SK-N-DZ (cell line): ENCODE measurements around the genes IL1RAP and MB21D2.

RAMPAGE:
- cytosol, long total RNA, result no peak
- nucleus, long total RNA, result no peak
Observed at GRCh38 chr3:189791847-189792453, 160.8 kb downstream of the TP63 start.

DNA sequence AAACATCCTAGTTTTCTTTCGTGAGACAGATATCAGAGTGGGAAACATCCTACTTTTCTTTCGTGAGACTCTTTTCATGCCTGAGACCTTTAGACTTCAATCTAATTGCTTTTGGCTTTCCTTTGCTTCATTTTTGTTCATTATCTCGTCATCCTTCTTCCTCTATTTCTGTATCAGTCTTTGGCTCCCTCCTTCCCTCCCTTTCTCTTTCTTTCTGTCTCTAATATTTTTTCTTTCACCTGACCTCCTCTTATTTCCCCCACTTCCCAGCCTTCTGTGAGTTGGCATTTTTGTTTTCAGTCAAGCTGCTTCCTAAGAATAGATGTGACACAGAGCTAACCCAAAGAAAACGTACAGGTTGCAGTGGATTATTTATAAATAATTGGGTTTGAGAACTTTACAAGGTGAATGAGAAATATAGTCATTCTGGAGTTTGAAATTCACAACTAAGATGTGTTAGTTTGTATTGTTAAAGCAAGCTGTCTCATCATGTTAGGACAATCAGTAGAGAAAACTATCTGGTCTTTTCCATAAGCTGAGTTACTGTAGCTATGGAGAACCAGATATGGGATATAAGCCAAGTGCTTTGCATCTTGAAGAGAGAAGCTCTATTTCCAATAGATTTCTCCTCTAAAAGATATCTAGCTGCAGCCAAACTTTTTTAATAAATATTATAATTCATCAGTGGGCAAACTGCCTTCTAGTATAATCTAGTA is 11.4 kb downstream of the P3H2 start:
RAMPAGE:
- cytosol, long total RNA, result no peak
- nucleus, long total RNA, result no peak

DNA sequence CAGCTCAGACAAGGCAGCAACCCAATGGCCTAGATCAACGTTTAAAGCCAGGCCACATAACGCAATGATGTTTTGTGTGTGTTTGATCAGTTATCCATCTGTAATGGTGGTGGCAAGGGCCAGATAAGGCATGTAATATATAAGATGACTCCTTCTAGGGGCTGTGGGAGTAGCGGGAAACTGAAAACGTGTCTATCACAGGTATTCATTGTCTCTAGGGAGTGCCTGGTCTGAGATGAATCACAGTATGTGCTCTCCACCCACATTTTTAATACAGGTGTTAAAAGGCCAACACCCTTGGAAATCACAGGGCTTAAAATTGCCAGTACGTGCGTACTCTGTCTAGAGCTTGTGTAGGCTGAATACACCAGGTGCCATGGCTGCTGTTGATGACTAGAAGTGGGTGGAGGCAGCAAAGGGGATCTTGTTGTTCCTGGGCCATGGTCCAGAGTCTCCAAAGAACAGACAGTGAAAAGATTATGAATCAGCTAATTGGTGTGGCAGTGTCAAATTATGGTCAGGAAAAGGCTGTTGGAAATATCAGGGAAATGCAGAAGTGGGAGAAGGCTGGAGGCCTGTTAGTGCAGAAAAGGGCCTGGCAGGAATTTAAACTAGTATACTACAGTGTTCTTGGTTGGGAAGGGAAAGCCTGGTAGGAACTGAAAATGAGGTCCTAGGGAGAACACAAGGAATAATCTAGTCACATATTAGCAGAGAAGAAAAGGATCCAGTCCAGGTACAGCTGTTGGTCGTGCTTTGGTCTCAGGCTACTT is 35.1 kb upstream of the P3H2 start:
RAMPAGE:
- cytosol, long total RNA, result no peak
- nucleus, long total RNA, result no peak

DNA sequence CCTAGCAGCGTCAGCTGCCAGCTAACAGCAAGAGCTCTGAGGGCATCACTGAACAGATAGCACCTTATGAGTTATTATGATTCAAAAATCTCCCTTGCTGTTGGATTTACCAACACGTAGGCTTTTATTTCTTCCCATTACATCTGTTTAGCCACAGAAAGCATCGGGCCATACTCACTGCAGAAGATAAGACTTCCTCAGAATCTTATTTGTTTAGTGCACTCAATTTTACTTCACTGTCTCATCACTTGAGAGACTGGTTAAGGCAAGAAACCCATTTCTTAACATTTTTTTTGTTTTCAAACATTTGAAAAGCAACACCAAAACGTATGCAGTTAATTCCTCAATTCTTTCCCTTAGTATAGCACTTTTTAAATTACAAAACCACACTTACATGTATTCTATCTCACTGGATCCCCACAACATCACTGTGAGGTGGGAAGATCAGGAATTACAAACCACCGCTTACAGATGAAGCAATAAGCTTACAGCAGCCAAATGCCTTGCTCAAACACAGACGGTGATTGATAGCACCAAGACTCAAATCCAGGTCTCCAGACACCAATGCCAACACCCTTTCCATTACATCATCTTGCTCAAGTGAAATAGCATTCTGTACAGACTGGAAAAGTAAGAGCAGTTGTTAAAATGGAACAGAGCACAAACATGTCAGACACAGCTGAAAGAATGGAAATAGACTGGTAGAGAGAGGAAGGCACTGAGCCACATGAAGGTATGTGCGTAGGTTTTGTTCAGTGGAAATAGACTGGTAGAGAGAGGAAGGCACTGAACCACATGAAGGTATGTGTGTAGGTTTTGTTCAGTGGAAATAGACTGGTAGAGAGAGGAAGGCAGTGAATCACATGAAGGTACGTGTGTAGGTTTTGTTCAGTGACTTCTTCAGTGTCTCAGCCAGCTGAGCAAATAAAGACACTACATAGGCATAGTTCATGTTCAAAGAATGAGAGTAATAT is 15.9 kb downstream of the CLDN1 start:
RAMPAGE:
- cytosol, long total RNA, result no peak
- nucleus, long total RNA, result no peak

GRCh38 chr3:190308065-190308558 is 14.1 kb downstream of the CLDN1 start:
RAMPAGE:
- cytosol, long total RNA, result no peak
- nucleus, long total RNA, result no peak

DNA sequence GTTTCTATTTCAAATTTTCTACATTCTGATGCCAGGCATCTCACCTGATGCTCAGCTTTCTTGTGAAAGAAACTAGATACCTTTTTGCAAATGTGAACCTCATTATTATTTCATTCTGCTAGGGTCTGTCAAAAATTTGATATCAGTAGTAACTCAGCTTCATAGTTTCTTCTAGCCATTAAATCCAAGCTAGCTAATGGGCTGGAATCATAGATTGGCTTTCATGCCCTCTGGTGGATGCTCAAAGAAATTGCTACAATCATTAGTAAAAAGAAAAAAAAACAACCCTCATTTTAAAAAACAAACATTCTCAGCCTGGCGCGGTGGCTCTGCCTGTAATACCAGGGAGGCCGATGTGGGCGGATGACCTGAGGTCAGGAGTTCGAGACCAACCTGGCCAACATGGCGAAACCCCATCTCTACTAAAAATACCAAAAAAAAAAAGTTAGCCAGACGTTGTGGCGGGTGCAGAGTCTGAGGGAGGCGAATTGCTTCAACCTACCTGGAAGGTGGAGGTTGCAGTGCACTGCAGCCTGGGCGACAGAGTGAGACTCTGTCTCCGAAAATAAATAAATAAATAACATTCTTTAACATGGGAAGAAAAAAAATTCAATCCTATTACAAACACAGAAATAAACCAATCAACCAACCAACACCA is 25.2 kb downstream of the TMEM207 start:
RAMPAGE:
- cytosol, long total RNA, result no peak
- nucleus, long total RNA, result no peak

DNA sequence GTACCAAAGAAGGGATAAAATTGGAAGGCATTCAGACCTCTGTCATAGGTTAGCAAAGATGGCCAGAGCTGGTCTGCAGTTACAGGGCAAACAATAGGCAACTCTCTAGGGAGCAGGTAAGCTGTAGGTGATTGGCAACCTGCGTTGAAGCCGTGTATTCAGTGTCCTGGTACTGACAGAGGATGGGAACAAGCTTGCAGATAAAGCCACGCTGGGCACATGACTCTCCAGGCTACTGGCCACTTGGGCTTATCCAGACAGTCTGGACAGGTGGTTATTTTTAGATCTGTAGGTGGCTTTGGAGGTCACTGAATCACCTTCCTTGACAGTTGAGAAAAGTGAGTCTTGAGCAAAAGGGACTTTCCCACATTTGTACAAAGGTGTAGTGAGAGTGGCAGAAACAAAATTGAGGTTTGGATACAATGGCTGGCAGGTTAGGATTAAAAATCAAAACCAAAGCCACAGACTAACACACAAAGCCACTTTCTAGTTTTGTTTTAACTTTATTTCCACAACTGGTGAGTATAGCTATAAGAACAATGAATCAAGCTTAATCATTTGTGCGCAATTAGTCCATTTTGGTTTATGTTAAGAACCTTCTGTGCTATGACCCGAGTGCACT is 22.3 kb upstream of the IL1RAP start:
RAMPAGE:
- cytosol, long total RNA, result no peak
- nucleus, long total RNA, result no peak

GRCh38 chr3:190513338-190514306 is at the start of gene IL1RAP:
TSS of gene IL1RAP (plus strand) at chr3:190514085.
RAMPAGE:
- cytosol, long total RNA, result no peak
- nucleus, long total RNA, result no peak

RAMPAGE:
- cytosol, long total RNA, result no peak
- nucleus, long total RNA, result no peak
Observed at GRCh38 chr3:190533258-190534005, 19.5 kb downstream of the IL1RAP start.

RAMPAGE:
- cytosol, long total RNA, result no peak
- nucleus, long total RNA, result no peak
Observed at GRCh38 chr3:190964800-190965786, 102.6 kb upstream of the GMNC start.

DNA sequence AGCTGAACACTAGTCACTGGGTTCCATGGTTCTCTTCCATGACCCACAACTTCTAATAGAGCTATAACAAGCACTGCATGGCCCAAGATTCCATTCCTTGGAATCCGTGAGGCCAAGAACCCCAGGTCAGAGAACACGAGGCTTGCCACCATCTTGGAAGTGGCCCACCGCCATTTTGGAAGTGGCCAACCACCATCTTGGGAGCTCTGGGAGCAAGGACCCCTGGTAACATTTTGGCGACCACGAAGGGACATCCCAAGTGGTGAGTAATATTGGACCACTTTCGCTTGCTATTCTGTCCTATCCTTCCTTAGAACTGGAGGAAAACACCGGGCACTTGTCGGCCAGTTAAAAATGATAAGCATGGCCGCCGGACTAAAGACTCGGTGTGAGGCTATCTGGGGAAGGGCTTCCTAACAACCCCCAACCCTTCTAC is 198.1 kb downstream of the PYDC2 start:
RAMPAGE:
- cytosol, long total RNA, result no peak
- nucleus, long total RNA, result no peak

DNA sequence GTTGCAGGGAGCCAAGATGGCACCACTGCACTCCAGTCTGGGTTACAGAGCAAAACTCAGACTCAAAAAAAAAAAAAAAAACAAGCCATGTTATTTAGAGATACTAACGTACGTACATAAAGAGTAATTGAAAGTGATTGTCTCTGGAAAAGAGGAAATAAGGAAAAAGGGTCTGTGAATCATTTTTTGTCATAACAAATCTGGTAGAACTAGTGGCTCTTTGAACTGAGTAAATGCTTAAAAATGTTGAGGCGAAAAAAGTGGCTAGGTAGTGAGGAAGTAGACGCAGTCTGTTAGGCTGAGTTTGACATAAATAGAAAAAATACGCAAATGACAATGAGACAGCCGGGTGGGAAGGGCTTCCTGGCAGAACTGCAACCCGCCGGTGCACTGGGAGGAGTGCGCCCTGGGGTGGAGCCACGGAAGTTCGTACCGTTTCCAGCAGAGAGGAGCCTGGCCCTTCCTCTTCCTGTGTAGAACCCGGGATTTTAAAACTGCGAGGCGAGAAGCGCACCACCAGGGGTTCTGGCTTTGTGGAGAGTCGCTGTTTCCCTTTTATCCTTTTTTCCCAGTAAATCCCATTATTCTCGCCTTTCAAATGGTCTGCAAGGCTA is 602.5 kb downstream of the PYDC2 start:
RAMPAGE:
- cytosol, long total RNA, result no peak
- nucleus, long total RNA, result no peak

RAMPAGE:
- cytosol, long total RNA, result no peak
- nucleus, long total RNA, result no peak
Observed at GRCh38 chr3:192515009-192516163, 212.0 kb downstream of the FGF12 start.

RAMPAGE:
- cytosol, long total RNA, result no peak
- nucleus, long total RNA, result no peak
Observed at GRCh38 chr3:192636408-192637540, 90.6 kb downstream of the FGF12 start.

RAMPAGE:
- cytosol, long total RNA, result no peak
- nucleus, long total RNA, result no peak
Observed at GRCh38 chr3:192727002-192727243, 418 bp downstream of the FGF12 start.

DNA sequence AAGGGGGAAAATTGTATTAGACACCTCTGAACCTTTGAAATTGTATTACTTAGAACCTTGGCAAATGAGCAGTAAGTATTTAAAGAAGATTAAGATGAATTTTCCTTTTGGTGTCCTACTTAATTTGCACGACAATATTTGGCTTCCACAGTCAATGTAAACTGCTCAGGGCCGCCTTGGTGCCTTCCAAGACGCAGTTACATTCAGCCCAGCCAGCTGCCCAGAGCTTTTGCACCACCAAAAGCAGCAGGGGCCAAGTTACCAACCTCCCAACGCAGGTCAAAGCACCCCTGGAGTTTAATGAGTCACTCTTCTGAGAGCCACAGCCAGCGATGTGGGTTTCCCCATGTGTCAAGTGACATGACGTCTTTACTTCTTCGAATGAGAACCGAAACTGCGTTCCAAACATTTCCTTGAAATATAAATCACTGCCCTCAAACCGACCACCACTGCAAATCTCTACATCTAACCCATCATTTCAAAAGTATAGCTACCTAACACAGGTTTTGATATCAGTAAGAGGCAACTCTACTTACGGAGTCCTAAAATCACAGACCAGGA is 24.7 kb downstream of the MB21D2 start:
RAMPAGE:
- cytosol, long total RNA, result no peak
- nucleus, long total RNA, result no peak

DNA sequence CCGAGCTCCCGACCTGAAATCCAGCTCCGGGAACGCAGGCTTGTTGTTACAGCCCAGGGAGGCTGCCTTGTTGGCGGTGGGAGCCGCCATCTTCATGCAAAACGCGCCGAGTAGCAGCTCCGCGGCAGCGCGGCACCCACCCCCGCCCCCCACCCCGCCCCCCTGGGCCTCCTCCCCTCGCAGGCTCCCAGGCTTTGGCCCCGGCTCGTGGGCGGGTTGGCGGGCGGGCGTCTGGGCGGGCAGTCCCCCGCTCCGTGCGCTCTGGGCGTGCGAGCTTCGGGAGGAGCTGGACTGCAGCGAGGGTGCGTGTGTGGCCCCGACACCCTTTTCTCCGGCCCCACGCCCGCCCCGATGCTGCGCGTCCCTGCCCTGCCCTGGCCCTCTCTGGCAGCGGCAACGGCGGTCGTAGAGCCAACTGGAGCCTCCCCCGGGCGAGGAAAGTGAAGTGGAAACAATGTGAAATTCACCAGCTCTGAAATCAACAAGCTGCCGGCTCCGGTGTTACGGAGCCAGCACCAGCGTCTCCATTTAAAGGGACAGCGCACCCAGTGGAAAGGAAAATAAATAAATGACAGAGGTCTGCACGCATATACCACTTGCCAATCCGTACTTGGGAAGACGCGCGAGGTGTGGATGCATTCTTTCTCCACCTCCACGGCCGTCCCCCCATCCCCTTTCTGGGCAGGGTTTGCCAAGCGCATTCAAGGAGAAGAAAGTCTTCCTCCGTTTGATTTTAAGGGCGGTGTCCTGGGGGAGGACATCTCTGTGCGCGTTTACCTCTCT is at the start of gene MB21D2:
Gene MB21D2, minus strand, starts transcription at position 112 of the 783 bp plus-strand sequence.
RAMPAGE:
- cytosol, long total RNA, result no peak
- nucleus, long total RNA, result no peak

RAMPAGE:
- cytosol, long total RNA, result no peak
- nucleus, long total RNA, result no peak
Observed at GRCh38 chr3:193554032-193554642, 558 bp downstream of the ATP13A4 start.

DNA sequence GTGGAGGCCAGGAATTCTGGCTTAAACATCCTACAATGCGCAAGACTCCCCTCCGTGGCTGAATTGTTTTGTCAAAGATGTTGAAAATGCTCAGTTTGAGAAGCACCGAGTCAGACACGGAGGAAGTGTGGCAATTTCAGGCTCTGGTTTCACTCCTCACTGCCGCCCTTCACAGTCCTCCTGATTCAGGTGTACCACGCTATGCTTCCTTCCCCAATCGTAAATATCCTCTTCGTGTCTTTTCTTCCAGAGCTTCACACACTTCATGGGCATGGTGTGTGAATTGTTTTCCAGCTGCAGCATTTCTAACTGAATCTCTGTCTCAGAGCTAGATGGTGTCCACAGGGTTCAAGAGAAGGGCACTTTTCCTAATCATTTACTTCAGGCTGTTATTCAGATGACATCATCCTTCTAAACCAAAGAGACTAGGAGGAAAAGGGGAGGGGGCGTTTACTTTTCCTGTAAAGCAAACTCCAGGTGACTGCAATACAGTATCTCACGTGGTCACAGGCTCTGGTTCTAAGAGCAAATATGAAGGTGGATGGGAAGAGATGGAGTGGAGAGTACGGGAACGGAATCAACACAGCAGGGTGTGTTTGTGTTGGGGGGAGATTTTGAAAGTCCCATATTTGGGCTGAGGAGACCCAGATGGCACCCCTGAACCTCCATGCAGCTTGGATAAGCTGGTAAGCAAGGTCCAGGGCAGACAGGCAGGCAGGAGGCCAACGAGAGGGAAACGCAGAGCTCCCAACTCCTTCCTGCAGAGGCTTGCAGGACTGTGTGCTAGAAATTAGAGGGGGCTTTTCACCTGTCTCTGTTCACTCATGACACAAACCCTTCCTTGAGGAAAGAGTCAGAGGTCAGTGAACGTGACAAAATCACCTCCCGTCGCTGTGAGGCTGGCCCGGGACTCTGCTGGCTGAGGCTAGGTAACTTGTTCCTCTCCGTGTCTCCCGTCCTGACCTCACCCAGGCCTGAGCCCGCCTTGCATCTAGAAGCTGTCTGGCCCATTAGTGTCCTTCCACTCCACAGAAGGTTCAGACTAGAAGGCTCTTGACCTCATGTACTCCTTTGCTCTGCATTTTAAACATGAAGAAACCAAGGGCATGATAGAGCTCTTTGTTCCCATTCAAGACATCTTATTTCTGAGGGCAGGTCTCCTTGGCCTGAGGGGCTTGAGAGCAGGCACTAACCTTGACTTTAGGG is 151.2 kb downstream of the OPA1 start:
RAMPAGE:
- cytosol, long total RNA, result no peak
- nucleus, long total RNA, result no peak

DNA sequence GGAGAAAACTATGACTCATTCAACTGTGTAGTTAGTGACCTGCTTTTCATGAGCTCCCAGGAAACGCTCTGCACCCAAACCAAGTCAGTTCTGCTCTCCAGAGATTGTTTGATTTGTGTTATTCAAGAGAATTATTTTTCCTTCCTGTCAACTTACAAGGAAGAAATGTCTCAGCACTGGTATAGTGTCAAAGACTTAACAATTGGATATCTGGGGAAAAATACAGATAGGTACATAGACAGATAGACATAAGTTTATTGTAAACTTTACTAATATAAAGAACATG is 206.9 kb upstream of the HES1 start:
RAMPAGE:
- cytosol, long total RNA, result no peak
- nucleus, long total RNA, result no peak